Esophagus squamous epithelium (tissue), 4 donors: ENCODE data around the genes CA5B, BEND2 and MAP3K15.

DNA sequence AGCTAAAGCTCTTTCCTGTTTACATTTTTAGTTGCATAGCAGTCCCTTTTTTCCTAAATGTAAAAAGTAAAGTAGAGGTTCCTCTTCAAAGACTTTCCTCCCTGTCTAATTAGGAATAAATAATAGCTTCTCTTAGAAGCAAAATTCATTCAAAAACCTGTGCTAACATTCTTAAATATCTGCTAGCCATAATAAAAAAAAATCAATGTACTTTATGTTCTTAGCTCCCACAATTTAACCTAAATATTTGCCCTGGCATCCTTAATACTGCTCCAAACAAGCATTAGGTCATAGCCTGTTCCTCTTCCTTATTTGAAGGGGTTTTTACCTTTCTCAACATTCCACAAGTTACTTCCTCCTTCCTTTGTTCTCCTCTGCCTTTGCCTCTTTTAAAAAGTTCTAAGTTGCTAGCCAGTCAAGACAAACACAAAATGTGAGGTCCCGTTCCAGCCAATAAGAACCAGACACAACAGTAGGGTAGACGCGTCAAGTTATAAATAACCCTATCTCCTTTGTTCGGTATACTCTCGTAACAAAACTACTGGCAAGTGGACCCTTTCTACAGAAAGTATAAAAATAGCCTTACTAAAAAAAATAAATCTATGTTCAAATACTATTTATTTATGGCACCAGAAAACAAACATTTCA is 6.2 kb upstream of the ACE2 start:
- PRO-cap = no peak
- RAMPAGE, long total RNA, 4 experiments = no peak in any of the 4 experiments

DNA sequence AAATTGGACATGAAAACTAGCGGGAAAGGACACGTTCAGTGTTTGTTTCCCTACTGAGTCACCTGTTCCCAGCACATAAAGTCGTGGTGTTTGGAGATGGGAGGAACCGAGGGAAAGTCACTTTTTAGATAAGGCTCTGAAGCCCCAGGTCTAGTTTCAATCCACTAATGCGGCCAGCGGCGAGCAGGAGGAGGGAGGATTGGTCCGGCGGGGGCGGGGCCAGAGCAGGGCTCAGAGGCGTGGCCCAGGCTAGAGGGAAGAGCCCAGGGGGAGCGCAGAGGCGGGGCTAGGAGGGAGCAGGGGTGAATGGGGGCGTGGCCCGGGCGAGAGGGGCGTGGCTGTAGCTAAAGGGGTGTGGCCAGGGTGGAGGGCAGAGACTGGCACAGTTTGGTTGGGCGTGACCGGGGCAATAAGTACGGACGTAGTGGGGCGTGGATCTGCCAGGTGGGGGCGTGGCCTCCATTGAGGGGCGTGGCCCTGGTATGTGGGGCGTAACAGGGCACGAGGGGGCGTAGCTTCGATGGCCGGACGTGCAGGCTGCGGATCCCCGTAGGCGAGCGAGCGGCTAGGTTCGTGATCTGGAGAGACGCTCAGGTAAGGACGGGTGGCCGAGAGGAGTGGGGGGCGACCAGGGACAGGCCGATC is at the start of gene CA5B:
Gene CA5B, plus strand, starts transcription at position 512 of the 645 bp plus-strand sequence.
- PRO-cap = bidirectional peak, plus-strand start at position 520 of the sequence, minus-strand start at position 161 of the sequence
- RAMPAGE, long total RNA, 4 experiments = start-site peak on the plus strand in 2 of 4 experiments, centred at positions 331 to 567 of the sequence, 31 to 94 reads per replicate

DNA sequence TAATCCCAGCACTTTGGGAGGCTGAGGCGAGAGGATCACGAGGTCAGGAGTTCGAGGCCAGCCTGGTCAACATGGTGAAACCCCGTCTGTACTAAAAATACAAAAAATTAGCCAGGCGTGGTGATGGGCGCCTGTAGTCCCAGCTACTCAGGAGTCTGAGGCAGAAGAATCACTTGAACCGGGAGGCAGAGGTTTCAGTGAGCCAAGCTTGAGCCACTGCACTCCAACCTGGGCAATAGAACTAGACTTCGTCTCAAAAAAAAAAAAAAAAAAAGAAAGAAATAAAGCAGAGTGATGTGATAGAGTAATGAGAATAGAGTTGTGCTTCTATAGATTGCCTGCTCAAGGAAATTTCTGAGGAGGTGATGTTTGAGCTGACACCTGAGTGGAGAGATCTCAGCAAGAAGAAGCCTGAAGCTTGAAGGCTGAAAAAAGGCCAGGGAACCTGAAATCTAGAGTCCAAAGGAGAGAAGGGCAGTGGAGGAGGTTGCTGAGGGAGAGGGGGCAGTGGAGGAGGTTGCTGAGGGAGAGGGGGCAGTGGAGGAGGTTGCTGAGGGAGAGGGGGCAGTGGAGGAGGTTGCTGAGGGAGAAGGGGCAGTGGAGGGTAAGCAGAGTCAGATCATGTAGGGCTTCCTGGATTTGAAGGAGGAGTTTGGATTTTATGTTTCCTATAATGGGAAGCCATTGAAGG is 15.5 kb downstream of the ZRSR2 start:
- PRO-cap = no peak
- RAMPAGE, long total RNA, 4 experiments = no peak in any of the 4 experiments

DNA sequence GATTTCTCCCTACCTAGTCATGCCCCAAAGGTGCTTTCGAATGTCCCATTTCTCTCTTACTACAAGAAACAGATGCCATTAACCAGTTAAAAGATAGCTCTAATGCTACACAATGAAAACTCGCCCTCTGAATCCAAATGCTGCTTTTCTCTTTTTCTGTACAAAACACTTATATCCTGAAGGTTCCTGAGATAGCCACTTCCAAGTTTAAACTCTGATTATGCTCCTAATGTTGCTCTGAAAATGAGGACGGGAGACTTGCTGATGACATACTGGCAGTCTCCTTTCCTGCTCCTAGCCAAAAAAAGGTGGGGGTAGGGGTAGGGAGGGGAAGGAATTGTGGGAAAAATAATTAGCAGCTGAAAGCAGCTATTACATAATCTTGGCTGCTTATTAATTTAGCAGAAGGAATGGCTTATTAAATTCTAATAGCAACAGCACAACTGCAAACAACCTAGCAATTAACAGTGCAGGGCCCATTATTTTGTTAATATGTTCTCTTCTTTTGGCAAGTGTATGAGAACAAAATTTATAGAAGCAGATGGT is 1.9 kb upstream of the AP1S2 start:
- PRO-cap = no peak
- RAMPAGE, long total RNA, 4 experiments = no peak in any of the 4 experiments

DNA sequence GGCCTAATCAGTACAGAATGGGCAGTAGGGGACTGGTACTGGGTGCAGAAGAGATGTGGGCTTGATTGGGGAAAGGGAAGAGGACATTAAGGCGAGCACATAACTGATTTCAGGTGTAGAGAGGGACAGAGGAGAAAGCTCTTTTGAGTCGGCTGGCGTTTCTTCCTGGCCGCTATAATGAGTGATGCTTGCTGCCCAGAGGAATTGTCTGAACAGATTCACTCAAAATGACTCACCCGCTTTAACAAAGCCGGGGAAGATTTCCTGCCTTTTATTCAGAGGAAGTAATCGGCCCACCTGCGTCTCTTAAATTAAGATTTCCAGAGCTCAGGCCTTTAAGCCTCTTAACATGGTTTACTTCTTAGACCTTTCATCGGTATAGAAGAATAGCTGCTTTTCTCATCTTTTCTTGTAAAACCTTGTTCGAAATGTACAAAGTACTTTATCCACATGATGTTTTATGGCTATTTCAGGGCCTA is 102.1 kb upstream of the AP1S2 start:
- PRO-cap = no peak
- RAMPAGE, long total RNA, 4 experiments = no peak in any of the 4 experiments

- PRO-cap = unidirectional peak, minus-strand start at chrX:16711358
- RAMPAGE, long total RNA, 4 experiments = no peak in any of the 4 experiments
Observed at GRCh38 chrX:16711203-16711660, 1.2 kb downstream of the CTPS2 start.

GRCh38 chrX:16785921-16786372 is 319 bp upstream of the TXLNG start:
- PRO-cap = bidirectional peak, plus-strand start at chrX:16786483, minus-strand start at chrX:16786162
- RAMPAGE, long total RNA, 4 experiments = no peak in any of the 4 experiments

GRCh38 chrX:16930237-16930727 is 16.2 kb upstream of the REPS2 start:
- PRO-cap = no peak
- RAMPAGE, long total RNA, 4 experiments = no peak in any of the 4 experiments

GRCh38 chrX:17149195-17150014 is 202.9 kb downstream of the REPS2 start:
- PRO-cap = no peak
- RAMPAGE, long total RNA, 4 experiments = no peak in any of the 4 experiments

GRCh38 chrX:17547975-17548690 is 173.1 kb downstream of the NHS start:
- PRO-cap = no peak
- RAMPAGE, long total RNA, 4 experiments = no peak in any of the 4 experiments

DNA sequence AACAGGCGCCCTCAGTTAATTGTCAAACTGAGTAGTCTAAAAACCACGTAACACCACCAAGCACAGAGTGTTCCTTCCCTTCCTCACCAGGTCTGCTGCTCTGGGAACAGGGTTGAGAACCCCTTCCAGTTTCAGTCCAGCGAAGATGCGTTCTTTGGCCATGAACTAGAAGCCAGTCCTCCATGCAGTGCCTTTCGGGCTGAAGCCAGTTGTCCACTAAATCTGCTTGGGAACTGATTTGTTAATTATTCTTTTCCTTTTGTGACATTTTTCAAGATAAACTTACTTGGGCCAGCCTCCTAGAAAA is 150.1 kb upstream of the SCML1 start:
- PRO-cap = no peak
- RAMPAGE, long total RNA, 4 experiments = no peak in any of the 4 experiments

DNA sequence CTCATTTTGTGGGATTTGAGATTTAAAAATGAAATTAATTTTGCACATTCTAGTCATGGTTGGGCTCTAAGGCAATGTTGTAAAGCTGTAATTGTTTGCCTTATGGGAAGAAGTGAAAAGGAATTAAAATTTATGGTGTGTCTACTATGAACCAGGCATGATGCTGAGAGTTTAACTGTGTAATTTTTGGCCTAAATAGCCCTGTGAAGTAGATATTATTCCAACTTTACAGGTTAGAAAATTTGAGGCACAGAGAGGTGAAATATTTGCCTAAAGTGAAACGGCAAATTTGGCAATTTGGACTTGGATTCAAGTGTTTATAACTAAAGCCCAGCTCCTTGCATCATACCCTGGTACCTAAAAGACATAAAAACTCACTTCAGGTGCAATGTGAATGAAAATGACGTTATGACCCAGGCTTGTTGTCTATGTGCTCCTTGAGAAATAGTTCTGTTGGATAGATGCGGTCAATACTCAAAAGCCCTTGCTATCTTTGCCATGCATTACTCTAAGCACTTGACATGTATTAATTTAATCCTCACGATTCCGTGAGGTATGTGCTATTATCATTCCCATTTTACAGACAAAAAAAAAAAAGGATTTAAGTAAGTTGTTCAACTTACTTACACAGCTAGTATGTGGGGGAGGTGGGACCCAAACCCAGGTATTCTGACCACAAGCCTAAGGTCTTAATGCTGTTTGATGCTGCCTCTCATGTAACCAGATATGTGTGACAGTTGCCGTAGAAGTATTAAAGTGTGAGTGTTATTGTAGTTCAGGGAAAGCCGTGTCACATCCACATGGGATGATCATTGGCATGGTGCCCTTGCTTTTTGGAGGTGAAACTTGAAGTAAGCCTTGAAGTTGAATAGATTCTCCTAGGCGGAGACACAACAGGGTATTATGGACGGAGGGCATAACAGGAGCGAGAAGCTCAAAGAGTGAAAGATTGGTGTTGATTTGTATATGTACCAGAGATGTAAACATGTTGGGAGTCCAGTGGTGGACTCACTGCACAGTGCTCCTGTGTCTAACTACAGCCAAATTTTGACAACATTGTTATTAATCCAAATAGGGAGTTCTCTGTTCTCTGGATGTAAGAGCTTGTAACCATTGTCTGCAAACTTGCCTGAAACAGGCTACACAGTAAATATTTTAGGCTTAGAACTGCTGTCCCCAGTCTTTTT is 3.0 kb downstream of the SCML1 start:
- PRO-cap = no peak
- RAMPAGE, long total RNA, 4 experiments = no peak in any of the 4 experiments

DNA sequence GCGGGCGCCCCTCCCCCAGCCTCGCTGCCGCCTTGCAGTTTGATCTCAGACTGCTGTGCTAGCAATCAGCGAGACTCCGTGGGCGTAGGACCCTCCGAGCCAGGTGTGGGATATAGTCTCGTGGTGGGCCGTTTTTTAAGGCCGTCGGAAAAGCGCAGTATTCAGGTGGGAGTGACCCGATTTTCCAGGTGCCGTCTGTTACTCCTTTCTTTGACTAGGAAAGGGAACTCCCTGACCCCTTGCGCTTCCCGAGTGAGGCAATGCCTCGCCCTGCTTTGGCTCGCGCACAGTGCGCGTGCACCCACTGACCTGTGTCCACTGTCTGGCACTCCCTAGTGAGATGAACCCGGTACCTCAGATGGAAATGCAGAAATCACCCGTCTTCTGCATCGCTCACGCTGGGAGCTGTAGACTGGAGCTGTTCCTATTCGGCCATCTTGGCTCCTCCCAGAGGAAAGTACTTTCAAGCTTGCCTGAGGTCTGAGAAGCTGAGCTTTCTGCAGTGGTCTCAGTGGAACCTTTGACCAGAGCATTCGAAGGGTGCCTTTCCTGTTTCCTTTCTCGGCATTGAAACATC is 49.7 kb downstream of the SCML1 start:
- PRO-cap = no peak
- RAMPAGE, long total RNA, 4 experiments = no peak in any of the 4 experiments

DNA sequence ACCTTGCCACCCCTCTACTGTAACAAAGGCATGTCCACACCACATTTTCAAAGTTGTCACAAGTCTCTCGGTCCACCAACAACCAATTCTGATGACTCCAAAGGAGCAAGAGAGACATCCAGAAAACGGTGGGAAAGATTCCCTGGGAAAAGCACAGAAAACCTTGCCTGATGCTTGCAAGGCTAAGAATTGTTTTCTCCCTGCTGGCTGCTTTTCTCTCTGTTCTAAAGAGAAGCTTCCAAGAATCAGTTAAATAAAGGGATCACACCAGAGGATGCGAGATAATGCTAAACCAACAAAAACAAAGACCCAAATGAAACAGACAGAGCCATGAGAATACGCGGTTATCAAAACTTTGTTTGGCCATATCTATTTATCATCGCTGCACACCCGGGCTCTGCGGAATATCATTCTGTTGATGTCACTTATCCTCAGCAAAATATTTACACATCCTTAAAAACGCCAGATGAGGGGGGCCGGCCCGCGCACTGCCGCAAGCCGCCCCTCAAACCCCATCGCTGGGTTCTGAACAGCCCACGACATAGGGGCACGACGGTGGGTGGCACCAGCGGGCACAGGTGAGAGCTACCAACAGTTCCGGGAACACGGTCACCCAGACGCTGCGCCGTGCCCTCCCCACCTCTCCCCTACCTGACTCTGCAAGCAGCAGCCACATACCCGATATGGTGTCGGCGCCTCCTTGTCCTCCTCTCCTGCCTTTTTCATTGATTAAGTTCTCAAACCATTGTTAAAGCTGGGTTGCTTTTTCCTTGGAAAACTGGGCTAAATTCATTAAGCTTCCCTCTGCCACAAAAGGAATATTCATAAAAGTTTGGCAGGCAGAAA is 1.7 kb downstream of the RAI2 start:
- PRO-cap = no peak
- RAMPAGE, long total RNA, 4 experiments = no peak in any of the 4 experiments

DNA sequence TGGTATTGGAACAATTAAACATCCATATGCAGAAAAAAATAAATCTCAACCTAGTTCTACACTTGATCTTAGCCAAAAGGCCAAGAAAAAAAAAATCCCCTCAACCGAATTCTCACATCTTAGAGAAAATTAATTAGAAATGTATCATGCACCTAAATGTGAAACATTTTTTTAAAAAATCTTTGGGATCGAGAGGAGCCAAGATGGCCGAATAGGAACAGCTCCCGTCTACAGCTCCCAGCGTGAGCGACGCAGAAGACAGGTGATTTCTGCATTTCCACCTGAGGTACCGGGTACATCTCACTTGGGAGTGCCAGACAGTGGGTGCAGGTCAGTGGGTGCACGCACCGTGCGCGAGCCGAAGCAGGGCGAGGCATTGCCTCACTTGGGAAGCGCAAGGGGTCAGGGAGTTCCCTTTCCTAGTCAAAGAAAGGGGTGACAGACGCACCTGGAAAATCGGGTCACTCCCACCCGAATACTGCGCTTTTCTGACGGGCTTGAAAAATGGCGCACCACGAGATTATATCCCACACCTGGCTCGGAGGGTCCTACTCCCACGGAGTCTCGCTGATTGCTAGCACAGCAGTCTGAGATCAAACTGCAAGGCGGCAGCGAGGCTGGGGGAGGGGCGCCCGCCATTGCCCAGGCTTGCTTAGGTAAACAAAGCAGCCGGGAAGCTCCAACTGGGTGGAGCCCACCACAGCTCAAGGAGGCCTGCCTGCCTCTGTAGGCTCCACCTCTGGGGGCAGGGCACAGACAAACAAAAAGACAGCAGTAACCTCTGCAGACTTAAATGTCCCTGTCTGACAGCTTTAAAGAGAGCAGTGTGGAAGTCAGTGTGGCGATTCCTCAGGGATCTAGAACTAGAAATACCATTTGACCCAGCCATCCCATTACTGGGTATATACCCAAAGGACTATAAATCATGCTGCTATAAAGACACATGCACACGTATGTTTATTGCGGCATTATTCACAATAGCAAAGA is 116.3 kb downstream of the BEND2 start:
- PRO-cap = no peak
- RAMPAGE, long total RNA, 4 experiments = no peak in any of the 4 experiments

DNA sequence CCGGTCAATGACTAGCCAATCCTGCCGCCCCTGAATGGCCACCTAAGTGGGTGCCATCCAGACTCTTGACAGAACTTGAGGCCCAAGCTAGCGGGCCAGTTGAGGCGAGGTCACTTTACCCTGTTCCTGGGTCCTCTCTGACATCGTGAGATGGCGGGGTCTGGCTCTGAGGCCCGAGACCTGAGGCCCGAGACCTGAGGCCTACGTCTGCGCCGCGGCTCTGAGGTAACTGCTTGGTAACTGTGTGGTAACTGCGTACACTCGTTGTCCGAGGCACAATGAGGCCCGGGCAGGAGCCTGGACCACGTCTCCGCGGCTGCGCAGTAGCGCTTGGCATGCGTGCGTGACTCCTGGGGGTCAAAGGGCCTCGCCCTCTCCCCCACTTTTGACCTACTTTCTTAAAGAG is at the start of gene BEND2:
Gene BEND2, minus strand, starts transcription at position 280 of the 406 bp plus-strand sequence.
- PRO-cap = no peak
- RAMPAGE, long total RNA, 4 experiments = no peak in any of the 4 experiments

GRCh38 chrX:18674400-18674819 is 2.5 kb upstream of the RS1 start:
- PRO-cap = no peak
- RAMPAGE, long total RNA, 4 experiments = no peak in any of the 4 experiments

DNA sequence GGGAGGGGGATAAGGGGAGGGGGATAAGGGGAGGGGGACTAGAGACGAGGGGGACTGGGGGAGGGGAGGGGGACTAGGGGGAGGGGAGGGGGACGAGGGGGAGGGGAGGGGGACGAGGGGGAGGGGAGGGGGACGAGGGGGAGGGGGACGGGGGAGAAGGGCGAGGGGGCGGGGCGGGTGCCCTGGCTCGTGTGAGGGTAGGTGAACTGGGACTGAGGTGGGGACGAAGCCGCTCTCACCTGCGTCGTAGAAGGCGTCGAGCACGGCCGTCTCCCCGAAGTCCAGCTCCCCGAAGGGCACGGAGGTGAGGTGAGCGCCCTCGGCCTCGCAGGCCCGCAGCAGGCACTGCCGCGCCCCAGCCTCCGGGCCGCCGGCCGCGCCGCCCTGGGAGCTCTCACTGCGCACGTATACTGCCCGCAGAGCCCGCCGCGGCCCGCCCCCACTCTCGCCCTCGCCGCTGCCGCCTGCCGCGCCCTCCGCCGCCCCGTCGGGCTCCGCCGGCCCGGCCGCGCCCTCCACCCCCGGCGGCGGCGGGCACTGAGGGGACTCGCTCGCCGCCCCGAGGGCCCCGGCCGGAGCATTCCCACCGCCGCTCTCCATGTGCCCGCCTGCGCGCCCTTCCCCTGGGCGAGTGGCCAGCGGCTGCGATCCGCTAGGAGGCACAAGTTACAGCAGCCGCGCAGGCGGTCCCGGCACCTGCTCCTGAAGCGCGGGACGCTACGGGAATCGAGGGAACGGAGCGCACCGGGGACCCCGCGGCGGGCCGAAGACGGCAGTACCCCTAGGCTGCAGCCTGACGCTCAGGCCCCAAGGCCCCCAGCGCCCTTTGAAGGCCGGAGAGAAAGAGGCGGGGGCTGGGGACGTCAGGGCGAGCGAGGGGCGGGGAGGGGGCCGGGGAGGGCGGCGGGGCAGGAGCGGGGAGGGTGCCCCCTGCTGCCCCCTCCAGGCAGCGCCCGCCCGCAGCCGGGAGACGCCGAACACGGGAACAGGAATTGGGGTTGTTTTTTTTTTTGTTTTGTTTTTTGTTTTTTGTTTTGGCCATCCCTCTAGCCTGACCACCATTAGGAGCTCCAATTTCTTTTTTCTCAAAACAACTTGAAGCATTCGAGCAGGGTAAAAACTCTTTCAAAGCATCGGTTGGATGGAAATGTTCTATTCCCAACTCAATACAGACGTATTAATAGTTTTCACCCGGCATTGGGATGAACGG is at the start of gene MAP3K15:
Gene MAP3K15, minus strand, starts transcription at position 847 of the 1,210 bp plus-strand sequence.
- PRO-cap = no peak
- RAMPAGE, long total RNA, 4 experiments = no peak in any of the 4 experiments

- PRO-cap = no peak
- RAMPAGE, long total RNA, 4 experiments = no peak in any of the 4 experiments
Observed at GRCh38 chrX:19725457-19726209, 161.8 kb downstream of the SH3KBP1 start.

DNA sequence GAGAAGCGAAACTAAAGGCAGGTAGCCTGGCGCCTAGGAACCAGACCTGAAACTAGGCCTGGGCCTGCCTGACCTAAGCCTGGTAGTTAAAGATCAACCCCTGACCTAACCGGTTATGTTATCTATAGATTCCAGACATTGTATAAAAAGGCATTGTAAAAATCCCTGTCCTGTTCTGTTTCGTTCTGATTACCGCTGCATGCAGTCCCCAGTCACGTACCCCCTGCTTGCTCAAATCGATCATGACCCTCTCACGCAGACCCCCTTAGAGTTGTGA is 131.8 kb downstream of the SH3KBP1 start:
- PRO-cap = no peak
- RAMPAGE, long total RNA, 4 experiments = no peak in any of the 4 experiments